Frontal cortex (tissue), 2 donors: Measurements from ENCODE around the genes BCKDK, ITGAX and SLC5A2.

GRCh38 chr16:30805997-30806537 lies 19.1 kb upstream of the ZNF629 start:
- RAMPAGE, long total RNA = no peak

GRCh38 chr16:30874462-30875129 lies 19.3 kb downstream of the BCL7C start:
- RAMPAGE, long total RNA = no peak

- RAMPAGE, long total RNA = no peak
These were observed 5.6 kb downstream of the CTF1 start for GRCh38 chr16:30901620-30902872.

- RAMPAGE, long total RNA = no peak
These were observed 6.9 kb downstream of the FBXL19 start for GRCh38 chr16:30930376-30930587.

DNA sequence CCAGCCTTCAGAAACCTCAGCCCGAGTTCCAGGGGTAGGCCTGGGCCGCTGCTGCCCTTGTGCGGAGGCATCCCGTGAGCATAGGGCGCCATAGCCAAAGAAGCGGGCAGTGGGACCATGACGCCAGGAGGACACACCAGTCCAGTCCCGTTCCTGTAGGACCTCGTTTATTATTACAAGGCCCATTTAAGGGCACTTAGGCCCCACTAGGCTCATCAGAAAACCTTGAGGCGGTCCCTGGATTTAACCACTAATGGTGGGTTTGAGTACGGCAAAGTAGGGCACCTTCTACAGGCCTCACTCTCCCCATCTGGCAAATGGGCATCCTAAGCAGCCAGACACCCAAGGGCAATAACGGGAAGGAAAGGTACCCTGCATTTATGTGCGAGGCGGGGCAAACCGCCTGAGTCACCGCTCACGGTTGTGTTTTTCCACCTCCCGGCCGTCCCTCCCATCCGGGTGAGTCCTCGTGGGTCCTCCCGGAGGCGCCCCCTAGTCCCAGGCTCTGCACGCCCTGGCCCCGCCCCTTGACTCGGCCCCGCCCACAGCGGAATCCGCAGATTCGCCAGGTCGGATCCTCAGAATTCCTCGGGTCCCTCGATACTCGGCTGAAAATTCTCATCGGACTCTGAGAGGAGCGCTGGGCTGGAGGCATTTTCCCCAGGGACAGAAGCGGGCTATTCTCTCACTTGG lies 688 bp upstream of the SETD1A start:
- RAMPAGE, long total RNA = no peak

DNA sequence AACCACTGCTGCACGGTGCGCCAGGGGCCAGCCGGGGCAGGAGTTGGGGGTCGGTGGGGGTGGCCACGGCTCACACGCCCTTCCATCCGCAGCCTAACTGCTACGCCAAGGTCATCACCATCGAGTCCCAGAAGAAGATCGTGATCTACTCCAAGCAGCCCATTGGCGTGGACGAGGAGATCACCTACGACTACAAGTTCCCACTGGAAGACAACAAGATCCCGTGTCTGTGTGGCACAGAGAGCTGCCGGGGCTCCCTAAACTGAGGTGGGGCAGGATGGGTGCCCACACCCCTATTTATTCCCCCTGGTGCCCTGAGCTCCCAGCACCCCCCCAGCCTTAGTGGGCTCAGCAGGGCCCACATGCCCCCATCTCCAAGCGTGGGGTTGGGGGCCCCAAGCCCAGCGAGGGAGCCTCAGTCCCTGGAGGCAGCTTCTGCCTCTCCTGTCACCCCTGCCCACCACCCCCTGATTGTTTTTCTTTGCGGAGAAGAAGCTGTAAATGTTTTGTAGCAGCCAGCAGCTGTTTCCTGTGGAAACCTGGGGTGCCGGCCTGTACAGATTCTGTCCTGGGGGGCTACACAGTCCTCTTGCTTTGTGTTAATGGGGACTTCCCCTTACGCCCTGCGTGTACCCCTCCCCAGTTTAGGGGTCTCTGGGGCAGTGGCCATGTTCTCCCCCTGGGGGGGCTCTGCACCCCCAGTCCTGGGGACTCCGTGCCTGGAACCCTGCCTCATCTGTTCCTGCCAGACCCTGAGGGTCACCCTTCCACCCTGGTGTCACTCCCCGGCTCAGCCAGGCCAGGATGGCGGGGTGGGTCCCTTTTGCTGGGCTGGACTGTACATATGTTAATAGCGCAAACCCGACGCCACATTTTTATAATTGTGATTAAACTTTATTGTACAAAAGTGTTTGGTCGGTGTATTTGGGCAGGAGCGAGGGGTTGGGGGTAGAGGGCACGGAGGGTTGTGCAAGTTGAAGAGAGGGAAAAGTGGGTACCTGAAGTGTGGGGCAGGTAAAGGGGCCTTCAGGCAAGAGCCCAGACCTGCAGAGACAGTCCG lies 919 bp upstream of the HSD3B7 start:
- RAMPAGE, long total RNA = no peak

DNA sequence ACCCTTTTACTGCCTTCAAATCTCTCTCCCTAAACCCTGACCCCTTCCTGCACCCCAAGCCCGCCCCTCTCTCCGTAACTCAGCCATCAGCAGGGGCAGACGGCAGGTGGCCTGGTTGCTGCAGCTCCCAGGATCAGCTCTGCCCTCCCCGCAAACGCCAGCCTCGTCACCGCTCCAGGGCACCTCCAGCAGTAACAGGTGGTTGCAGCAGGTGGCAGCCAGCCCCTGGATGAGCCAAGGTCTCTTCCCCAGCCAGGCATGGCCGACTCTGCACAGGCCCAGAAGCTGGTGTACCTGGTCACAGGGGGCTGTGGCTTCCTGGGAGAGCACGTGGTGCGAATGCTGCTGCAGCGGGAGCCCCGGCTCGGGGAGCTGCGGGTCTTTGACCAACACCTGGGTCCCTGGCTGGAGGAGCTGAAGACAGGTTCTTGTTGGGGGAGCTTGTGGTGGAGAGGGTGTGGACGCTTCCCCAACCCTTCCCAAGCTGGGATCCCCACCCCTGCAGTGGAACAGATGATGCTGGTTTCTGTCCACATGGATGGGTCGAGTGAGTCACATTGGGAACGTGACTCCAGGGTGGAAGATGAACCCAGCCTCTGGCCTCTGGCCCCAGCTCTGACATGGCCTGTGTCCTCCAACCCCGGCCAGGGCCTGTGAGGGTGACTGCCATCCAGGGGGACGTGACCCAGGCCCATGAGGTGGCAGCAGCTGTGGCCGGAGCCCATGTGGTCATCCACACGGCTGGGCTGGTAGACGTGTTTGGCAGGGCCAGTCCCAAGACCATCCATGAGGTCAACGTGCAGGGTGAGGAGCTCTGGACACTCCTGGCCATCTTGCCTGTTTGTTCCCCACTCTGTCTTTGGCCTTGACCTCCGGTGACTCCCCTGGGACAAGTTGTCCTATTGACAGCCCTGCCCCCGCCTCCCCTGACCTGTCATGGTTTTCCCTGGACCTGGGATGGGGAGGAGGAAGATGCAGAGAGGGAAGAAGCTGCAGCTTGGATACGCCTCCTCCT lies 701 bp downstream of the HSD3B7 start:
- RAMPAGE, long total RNA = no peak

DNA sequence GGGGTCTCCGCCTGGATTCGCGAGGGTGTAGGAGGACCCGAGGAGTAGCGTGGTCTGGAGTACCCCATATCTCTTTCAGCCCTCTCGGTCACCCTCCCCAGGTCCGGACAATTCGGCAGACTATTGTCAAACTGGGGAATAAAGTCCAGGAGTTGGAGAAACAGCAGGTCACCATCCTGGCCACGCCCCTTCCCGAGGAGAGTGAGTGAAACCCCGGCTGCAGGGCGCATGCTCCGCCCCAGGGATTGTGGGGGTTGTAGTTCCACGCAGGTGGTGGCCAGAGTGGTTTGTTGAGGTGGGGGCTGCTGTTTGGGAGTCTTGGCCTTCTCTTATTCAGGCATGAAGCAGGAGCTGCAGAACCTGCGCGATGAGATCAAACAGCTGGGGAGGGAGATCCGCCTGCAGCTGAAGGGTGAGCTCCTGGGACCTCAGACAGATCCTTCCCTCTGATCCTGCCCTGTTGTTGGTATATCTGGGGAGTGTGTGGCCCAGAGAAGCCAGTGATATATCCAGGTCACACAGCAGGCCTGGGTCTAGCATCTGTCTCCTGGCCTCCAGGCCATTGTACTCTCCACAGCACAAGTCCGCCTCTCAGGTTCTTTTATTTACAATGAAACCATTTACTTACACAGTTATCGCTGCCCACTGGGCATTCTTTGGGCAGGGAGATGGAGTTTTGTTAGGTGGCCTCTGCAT lies 915 bp downstream of the STX4 start:
- RAMPAGE, long total RNA = no peak

DNA sequence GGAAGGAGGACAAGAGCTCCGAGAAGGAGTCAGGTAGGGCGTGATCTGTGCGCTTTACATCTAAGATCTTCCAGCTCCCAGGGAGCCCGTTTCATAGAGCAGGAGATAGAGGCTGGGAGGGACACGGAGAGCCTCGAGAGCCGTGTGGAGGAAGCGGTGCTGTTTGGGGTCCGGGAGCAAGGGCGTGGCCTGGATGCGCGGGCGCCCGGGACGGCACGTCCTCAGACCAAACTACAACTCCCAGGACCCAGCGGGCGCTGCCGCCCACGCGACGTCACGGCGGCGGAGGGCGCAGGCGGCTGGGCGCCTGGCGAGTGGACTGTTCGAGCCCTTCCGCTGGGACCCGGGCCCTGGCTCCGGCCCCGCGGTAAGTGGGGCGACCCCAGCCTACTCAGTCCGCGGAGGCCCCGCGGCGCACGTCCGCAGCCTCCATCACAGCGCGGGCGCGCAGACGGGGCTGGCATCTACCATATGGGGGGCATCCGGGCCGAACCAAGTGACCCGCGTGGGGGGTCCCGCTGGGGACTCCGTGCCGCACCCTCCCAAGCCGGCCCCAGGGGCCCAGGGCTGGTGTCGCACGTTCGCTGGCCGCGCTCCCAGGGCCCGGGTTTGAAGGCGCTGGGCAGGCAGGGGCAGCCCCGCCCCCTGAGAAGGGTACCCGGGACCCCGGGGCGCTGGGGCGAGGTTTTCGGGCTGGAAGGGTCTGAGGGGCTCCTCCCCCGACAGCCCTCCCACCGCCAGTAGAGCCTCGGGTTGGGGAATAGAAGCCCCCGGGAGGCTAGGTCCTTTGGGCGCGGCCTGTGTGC lies at the start of gene BCKDK:
Gene BCKDK, plus strand, starts transcription at position 274 of the 806 bp plus-strand sequence.
- RAMPAGE, long total RNA = start-site peak on the plus strand centred at position 281 of the sequence, 43 bp wide, 236 and 192 reads in 2 replicates

- RAMPAGE, long total RNA = no peak
These were observed 973 bp downstream of the KAT8 start for GRCh38 chr16:31118409-31118864.

DNA sequence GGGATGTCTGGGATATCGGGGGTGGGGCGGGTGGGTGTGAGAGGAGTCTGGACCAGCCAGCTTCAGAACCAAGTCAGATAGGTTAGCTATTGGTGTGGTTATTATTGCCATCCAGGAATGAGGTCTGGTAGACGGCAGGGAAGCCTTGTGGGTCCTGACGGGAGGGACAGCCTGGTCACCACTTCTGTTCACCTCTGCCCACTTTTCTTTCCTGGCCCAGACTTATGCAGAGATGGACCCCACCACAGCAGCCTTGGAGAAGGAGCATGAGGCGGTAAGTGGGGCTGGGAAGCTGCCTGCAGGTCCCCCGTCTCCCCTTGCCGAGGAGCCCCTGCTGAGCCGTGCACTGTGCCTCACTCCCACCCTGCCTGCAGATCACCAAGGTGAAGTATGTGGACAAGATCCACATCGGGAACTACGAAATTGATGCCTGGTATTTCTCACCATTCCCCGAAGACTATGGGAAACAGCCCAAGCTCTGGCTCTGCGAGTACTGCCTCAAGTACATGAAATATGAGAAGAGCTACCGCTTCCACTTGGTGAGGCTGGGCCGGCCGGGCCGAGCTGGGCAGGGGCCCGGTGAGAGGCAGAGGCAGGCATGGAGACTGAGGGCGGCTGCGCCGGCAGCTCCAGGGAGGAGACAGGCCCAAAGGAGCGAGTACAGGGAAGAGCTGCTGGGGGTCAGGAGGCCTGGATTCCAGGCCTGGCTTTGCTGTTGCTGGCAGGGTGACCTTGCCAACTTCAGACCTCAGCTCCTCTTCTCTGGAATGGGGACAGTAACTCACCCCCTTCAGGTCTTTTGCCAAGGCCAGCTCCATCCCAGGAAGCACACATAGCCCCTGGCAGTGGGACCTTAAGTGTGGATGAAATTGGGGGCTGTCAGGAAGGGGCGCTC lies 8.5 kb downstream of the PRSS8 start:
- RAMPAGE, long total RNA = no peak

- RAMPAGE, long total RNA = no peak
These were observed 3.1 kb upstream of the PRSS8 start for GRCh38 chr16:31138399-31139279.

DNA sequence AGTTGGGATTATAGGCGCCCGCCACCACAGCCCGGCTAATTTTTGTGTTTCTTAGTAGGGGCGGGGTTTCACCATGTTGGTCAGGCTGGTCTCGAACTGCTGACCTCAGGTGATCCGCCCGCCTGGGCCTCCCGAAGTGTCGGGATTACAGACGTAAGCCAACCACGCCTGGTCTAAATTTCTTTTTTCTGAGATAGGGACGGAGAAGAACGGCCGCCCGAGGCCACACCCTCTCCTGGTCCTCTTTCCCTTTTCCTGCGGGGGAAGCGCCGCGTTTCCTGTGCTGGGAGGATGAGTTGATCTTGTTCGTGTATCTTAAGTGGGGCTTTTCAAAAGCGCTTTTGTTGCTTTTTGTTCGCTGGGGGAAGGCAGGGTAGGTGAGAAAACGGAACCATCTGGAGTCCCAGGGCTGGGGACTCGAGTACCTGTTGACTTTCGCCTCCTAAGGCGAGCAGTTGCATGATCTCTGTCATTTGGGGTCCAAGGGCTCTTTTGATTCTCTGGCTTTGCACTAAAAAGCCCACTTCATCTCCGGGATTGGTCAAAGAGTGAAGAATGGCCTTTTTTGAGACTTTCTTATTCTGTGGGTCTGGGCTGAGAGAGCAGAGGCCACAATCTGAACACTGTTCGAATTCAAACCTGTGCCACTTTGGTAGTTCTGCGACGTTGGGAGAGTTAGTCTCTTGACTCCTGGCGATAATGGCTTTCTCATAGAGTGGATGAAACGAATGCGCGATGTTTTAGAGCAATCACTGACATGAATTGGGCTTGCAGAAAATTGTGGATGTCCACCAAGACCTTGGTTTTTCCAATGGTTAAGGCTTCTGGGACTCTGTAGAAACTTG lies 1.3 kb downstream of the FUS start:
- RAMPAGE, long total RNA = no peak

GRCh38 chr16:31189490-31190607 lies 9.9 kb downstream of the FUS start:
- RAMPAGE, long total RNA = no peak

- RAMPAGE, long total RNA = no peak
These were observed 487 bp upstream of the PYCARD start for GRCh38 chr16:31203060-31203433.

DNA sequence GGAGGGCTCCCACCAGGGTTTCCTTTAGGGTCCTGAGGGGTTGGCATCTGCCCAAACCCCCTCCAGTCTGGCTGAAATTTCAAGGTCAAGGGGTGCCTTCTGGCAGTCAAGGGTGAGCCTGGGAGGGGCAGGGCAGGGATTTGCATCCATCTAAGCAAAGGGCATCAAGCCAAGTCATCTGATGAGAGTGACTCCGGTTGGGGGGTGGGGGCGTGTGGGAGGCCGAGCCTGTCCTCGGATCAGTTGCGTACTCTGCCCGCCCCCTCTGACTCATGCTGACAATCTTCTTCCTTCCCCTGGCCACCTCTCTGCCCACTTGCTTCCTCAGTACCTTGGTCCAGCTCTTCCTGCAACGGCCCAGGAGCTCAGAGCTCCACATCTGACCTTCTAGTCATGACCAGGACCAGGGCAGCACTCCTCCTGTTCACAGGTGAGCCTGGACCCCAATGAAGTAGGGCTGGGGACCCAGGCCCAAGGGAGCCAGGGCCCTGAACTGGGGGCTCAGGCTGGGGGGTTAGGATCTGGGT lies at the start of gene ITGAX:
Gene ITGAX, plus strand, starts transcription at position 315 of the 527 bp plus-strand sequence.
- RAMPAGE, long total RNA = no peak

GRCh38 chr16:31356812-31357847 lies 2.2 kb downstream of the ITGAX start:
- RAMPAGE, long total RNA = no peak

- RAMPAGE, long total RNA = no peak
These were observed 7.8 kb upstream of the ARMC5 start for GRCh38 chr16:31451150-31452279.

- RAMPAGE, long total RNA = no peak
These were observed 5.3 kb upstream of the SLC5A2 start for GRCh38 chr16:31477259-31478310.

DNA sequence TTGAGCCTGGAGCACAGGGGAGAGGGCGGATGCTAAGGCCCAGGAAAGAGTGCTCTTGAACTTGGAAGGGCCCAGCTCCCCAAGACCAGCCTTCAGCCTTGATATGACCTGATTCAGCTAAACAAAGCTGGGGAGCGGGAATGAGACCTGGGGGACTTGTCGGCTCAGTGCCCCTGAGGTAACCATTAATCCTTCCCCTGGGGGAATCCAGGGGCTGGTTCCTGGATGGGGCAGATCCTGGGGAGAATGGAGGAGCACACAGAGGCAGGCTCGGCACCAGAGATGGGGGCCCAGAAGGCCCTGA lies at the start of gene SLC5A2:
Gene SLC5A2, plus strand, starts transcription at position 233 of the 304 bp plus-strand sequence.
- RAMPAGE, long total RNA = no peak